Bile duct (tissue), 1 donor: Measurements from ENCODE around the genes HRK, FBXO21 and WSB2.

GRCh38 chr12:116064711-116065175 is 212.8 kb downstream of the MED13L start:
- PRO-cap, result no peak

- PRO-cap, result no peak
Measured at GRCh38 chr12:116079854-116080457, 197.5 kb downstream of the MED13L start.

GRCh38 chr12:116152070-116152654 is 125.3 kb downstream of the MED13L start:
- PRO-cap, result no peak

GRCh38 chr12:116202107-116203444 is 74.9 kb downstream of the MED13L start:
- PRO-cap, result no peak

- PRO-cap, result no peak
Measured at GRCh38 chr12:116313073-116313578, 35.6 kb upstream of the MED13L start.

DNA sequence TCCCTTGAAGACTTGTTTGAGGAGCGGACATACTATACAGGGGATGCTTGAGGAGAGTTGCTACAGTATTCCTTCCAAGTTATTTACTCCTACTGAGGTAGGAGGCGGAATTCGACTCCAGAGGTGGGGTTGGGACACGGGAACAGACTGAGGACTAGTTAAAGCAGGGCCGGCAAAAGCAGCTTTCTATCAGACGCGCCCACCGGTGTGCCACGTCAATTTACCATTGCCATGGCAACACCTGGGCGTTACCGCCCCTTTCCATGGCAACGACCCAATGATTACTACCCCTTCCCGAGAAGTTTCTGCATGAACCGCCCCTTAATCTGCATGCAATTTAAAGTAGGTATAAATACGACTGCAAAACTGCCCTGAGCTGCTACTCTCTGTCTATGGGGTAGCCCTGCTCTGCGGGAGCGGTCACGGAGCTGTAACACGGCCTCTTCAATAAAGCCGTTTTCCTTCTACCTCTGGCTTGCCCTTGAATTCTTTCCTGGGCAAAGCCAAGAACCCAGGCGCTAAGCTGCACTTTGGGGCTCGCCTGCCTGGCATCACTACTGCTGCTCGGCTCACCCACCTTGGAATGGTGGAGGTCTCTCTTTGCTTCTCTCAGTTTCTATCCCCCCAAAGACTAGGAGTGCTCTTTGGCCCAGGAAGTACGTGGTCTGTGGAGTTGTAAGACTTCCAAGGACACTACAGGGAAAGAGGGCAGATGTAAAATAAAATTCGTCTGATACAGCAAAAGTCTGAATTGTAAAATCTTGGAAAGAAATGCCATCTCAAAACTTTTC is 52.8 kb upstream of the MAP1LC3B2 start:
- PRO-cap, result no peak

- PRO-cap, result no peak
Measured at GRCh38 chr12:116528932-116529504, 30.2 kb upstream of the MAP1LC3B2 start.

- PRO-cap, result no peak
Measured at GRCh38 chr12:116665646-116666113, 72.2 kb downstream of the SPRING1 start.

GRCh38 chr12:116708703-116709660 is 28.9 kb downstream of the SPRING1 start:
- PRO-cap, result no peak

GRCh38 chr12:116860924-116861810 is 20.1 kb downstream of the HRK start:
- PRO-cap, result no peak

GRCh38 chr12:116880736-116881736 is at the start of gene HRK:
TSS of gene HRK (minus strand) at chr12:116881441.
- PRO-cap, result no peak

- PRO-cap, result no peak
Measured at GRCh38 chr12:117030430-117031107, 68.6 kb downstream of the TESC start.

- PRO-cap, result no peak
Measured at GRCh38 chr12:117060108-117060803, 39.0 kb downstream of the TESC start.

DNA sequence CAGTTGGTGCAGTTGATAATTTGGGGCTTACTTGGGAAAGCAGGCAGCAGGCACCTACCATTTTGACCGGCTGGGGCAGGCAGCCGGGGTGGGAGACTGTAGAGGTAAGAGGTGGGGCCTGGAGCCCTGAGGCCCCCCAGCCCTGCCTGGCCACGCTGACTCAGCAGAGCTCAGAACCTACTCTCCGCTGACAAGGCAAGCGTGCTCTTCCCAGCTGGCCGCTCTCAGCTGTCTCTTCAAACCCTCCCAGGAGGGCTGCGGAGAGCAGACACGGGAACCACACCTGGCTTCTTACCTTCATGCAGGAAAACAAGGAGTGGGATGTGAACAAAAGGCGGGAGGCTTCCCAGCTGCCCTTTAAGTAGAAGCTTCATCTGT is 12.5 kb upstream of the TESC start:
- PRO-cap, result no peak

DNA sequence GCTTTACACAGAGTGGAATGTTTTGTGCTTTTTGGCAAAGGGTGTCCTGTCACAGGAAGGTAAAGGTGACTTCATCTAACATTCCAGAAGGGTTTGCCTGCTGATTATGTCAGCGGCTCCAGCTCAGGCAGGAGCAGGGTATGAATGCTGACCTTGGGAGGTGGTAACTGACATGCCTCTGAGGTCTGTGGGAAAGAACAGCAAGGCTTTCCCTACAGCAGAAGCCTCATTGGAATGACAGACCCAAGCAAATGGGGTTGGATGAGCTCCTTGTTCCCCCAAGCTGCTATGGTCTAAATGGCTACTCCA is 31.0 kb upstream of the TESC start:
- PRO-cap, result no peak

- PRO-cap, result no peak
Measured at GRCh38 chr12:117142016-117142658, 42.9 kb upstream of the TESC start.

DNA sequence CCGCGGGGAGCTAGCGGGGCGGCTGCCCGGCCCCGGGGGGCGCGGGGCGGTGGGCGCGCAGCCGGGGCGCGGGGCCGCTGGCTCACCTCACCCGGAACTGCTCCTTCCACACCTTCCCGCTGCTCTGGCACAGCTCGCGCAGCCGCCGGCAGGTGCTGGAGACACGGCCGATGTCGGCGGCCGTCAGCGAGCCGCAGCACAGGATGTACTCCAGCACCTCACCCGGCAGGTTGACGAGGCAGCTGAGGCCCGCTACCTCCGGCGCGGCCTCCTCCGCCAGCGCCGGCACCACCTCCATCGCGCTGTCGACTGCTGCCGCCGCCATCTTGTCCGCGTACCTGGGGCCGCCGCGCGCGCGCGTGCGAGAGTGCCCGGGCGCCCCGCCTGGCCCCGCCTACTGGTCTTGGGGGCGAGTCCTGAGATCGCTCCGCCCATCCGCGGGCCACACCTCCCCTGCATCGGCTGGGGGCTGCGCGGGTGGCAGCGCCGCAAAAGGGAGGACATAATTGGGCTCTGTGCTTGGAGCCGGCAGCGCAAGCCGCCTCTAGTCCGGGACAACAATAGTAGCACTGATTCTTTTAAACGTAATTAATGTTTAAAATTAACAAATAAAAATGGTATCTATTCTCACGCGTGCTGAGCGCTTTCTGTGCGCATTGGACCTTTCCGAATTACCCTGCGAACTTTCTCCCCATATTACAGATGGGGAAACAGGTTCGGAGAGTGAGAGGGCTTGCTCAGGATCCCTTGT is at the start of gene FBXO21:
FBXO21 (minus strand) TSS at position 339 of the 751 bp plus-strand sequence.
- PRO-cap, result bidirectional peak, plus-strand start at position 102 of the sequence, minus-strand start at position 99 of the sequence; unidirectional peak, minus-strand start at position 126 of the sequence; bidirectional peak, plus-strand start at position 454 of the sequence, minus-strand start at position 340 of the sequence

DNA sequence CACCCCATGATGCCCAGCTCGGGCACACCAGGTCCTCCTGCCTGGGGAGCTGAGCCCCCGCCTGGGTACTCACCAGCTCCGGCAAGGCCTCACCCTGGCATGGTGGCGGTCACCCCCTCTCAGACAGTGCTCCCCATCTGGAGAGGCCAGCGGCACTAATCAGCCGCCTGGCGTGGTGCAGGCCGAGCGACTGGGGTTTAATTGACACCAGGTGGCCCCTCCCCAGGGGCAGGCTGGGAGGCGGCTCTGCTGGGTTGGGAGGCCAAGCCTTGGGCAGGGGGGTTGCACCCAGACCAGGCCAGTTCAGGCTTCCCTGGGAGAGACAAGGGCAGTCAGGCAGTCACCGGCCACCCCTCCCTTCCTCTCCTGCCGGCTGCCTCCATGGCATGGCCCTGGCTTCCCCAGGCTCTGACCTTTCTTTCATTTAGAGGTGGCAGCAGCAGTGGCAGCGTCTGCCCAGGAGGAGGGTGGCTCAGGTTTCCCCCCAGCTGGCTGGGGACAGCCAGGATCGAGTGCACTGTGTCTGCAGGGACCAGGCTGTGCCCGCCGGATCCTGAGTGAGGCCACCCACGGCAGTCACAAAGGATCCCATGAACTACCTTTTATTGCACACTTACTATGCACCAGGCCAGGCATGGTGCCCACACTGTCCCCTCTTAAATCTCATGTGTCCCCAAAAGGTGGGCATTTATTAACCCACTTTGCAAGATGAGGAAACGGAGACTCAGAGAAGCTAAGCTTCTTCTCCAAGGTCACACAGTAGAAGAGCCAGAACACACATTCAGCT is 78.2 kb upstream of the NOS1 start:
- PRO-cap, result no peak

GRCh38 chr12:117875520-117876483 is 93.0 kb downstream of the KSR2 start:
- PRO-cap, result no peak

DNA sequence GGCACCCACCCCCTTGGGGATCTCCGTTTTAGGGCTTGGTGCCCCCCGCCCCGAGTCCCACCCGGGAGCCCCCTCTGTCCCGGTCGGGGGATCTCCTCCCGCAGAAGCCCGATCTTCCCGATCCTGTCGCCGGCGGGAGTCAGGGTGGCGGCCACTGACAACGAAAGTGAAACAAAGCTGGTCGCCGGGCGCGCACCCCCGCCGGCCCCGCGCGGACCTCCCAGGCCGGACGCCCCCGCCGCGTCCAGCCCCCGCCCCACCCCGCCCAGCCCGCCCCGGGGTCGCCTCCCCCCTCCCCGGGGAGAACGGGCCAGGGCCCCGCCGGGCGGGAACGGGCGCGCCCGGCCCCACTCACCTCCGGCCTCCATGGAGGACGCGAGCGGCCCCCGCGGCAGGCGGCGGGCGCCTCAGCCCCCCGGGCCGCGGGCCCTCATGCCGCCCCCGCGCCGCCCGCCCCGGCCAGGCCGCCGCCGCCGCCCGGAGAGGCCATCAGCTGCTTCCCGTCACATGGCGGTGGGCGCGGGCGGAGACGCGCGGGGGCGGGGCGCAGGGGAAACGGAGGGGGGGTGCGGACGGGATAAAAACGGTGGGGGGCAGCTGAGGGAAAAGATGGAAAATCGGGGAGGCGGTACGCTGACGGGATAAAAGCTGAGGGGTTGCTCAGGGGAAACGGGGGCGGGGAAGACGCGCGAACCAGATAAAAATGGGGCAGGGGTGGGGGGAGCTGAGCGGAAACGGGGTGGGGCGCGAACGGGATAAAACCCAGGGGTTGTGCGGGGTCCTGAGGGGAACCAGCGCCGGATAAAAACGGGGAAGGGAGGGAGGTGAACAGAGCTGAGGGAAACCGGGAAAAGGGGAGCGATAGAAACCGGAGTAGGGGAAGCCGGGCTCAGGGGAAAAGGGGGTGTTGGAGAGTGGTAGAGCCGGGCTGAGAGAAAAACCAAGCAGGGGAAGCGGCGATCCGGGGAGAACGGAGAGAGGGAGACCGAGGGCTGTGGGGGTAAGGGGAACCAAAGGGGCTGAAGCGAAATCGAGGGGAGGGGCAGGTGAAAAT is at the start of gene WSB2:
WSB2 (minus strand) TSS at position 499 of the 1,054 bp plus-strand sequence.
- PRO-cap, result bidirectional peak, plus-strand start at position 302 of the sequence, minus-strand start at position 168 of the sequence; bidirectional peak, plus-strand start at position 605 of the sequence, minus-strand start at position 502 of the sequence